Skeletal muscle cell (primary cell): ENCODE data around the gene TAF1A.

DNA sequence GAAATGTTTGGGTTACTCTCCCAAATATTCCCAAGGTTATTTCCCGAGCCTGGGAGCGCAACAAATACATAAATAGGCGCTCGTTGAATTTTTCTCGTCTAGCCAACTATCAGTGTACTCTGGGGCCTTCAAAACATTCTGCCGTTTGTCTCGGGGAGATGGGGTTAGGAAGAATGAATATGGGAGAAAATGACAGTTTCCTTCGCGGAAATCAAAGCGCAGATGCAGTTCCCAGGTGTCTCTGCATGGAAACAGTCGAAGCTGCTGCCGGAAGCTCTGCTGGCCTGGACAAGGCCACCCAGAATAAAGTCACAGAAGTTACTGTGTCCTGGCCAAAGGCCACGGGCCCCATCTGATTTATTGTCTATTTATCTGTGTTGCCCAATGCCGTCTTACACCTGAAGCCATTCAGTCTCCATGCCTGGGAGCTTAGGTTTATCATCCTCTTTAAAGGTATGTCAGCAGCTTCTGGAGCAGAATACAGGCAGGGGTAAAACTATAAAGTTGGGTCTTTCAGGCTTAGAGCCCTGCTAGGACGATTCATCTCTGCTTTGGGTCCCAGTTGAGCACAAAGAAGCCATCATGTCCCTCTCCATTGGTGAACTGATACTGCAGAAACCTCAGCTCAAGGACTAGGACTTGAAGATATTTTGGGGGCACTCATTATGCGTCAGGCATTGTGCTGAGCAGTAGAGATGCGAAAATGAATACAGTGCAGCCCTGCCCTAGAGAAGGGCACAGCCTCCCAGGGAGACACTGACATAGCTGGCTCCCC, 1.2 kb downstream of the C1orf115 start:
- RRBS = no CpG with 5 or more reads among the region's 17 CpGs

DNA sequence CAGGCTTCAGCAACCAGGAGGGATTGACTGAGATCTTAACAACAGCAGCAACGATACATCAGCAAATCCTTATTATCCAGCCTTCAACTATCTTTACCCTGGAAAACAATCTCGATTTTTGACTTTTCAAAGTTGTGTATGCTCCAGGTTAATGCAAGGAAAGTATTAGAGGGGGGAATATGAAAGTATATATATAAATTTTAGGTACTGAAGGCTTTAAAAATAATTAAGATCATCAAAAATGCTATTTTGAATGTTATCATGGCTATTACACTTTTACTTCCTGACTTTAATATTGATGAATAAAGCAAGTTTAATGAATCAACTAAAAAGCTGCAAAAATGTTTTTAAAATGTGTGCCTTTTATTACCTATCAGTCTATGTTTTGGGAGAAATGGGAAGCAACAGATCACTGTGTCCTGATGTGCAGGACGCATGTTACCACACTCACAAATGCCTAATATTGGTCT, 2.8 kb upstream of the MTARC1 start:
- RRBS = no CpG with 5 or more reads among the region's 3 CpGs

DNA sequence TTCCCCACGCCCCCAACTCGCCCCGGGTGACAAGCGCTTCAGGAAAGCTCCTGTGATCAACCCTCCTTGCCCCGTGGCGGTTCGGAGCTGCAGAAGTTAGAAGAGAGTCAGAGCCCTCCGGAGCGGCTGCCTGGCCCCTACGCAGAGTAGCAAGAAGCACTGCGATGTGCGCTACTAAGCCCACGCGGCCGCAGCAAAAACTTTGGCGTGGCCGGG, 281 bp upstream of the HLX start:
- RRBS = 4% methylated on average over 7 of the region's 17 CpGs

DNA sequence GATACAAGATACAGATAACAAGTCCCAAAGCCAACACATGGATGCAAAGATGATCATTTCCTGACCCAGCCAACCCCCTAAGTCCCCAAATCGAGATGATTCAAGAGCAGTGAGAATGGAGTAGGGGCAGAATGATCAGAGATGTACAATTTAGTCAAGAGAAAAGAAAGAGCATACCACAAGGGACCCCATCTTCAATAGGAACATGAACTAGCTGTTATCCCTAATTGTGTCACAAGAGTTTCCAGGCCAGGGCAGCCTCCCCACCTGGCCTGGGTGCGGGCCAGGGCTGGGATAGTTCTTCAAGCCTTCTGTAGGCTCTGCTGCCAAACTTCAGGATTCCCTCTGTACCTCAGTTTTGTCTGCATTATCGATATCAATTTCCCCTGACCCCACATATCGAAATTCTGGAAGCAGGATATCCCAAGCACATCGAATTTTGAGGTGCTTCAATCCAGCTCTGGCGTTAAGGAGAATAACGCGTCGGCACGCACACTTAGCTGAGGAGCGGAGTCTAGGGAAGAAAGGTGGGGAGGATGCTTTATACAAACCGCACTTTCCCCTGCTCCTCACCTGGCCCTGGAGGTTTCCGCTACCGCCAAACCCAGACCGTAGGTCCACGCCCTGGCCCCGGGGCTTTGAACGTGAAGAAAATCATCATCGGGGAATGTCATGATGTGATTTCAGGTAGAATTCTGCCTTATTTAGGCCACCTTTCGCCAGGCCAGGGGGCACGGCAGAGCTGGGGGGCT, 7.3 kb downstream of the HLX start:
- RRBS = no CpG with 5 or more reads among the region's 21 CpGs

GRCh38 chr1:220962034-220962213, 82.7 kb downstream of the HLX start:
- RRBS = no CpG with 5 or more reads among the region's 1 CpG

- RRBS = no CpG with 5 or more reads among the region's 9 CpGs
These were observed 219.8 kb downstream of the HLX start for GRCh38 chr1:221098876-221099551.

DNA sequence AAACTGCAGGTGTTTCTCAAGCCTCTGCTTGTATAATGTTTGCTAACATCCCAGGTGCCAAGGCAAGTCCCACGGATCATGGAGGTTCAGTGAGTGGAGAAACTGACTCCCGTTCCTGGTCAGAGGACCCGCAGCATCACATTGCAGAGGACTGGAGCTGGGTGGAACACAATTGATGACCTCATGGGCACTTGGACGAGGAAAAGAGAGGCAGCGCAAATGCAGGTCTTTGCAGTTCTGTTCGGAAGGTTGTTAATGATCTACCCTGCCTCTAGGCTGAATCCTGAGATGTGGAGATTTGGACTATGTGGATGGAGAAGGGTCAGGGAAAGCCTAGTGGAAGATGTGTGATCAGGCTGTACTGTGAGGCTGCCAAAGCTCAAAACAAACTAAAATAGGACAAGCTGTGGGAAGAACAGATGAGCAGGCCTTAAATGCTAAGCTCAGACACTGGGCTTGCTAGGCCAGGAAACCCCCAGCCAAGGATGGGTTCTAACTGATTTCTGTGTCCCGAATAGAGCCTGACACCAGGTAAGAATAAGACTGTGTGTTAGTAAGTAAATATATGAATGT, 192.9 kb downstream of the DUSP10 start:
- RRBS = no CpG with 5 or more reads among the region's 7 CpGs

- RRBS = no CpG with 5 or more reads among the region's 11 CpGs
These were observed 1.4 kb downstream of the DUSP10 start for GRCh38 chr1:221740340-221740980.

GRCh38 chr1:221742190-221742577, 295 bp upstream of the DUSP10 start:
- RRBS = 0% methylated on average over 2 of the region's 23 CpGs

GRCh38 chr1:221742578-221743639, 1.0 kb upstream of the DUSP10 start:
- RRBS = under 1% methylated on average over 71 of the region's 106 CpGs

DNA sequence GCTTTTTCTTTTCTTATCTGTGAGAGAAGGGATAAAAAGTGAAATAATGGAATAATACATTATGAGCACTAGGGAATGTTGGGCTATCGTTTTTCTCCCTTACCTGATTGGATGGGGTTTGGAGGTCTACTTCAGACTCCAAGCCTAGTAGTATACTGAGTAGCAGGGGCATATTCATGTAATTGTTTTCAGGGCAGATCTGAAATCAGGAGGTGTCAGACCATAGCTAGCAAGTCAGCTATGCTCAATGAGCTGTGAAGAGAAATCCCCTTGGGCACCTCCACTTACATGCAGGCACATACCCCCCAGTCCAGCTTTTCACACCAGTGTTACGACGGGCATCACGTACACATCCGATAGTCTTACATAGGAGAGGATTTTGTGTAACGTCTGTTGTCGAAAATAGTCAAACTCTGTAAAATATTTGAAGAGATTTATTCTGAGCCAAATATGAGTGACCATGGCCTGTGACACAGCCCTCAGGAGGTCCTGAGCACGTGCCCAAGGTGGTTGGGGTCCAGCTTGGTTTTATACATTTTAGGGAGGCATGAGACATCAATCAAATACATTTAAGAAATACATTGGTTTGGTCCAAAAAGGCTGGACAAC, 1.9 kb upstream of the DUSP10 start:
- RRBS = no CpG with 5 or more reads among the region's 8 CpGs

GRCh38 chr1:221845818-221846547, 104.1 kb upstream of the DUSP10 start:
- RRBS = no CpG with 5 or more reads among the region's 12 CpGs

GRCh38 chr1:222589556-222590529, at the start of gene TAF1A:
TSS of gene TAF1A (minus strand) at chr1:222589933.
- RRBS = under 1% methylated on average over 12 of the region's 45 CpGs

DNA sequence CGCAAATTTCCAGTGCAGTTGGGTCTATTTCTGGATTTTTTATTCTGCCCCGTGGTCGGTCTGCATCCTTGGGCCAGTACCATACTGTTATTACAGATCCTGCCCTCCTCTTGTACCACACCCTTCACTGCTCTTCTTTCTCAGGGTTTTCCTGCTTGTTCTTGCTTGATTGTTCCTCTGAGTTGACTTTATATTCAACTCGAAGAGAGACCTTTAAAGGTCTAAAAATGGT, 25.3 kb downstream of the MIA3 start:
- RRBS = no CpG with 5 or more reads among the region's 4 CpGs

- RRBS = 24% methylated on average over 4 of the region's 45 CpGs
These were observed 25.9 kb downstream of the MIA3 start for GRCh38 chr1:222643548-222644504.

DNA sequence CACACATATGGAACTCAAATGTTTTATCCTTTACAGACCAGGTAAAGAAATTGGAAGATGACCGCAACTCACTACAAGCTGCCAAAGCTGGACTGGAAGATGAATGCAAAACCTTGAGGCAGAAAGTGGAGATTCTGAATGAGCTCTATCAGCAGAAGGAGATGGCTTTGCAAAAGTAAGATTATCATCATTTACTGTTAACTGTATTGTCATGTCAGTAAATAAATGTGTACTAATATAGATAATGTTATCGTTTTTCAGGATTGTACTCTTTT, 36.7 kb downstream of the MIA3 start:
- RRBS = no CpG with 5 or more reads among the region's 2 CpGs

- RRBS = no CpG with 5 or more reads among the region's 7 CpGs
These were observed 77.2 kb downstream of the DISP1 start for GRCh38 chr1:222891938-222892566.

DNA sequence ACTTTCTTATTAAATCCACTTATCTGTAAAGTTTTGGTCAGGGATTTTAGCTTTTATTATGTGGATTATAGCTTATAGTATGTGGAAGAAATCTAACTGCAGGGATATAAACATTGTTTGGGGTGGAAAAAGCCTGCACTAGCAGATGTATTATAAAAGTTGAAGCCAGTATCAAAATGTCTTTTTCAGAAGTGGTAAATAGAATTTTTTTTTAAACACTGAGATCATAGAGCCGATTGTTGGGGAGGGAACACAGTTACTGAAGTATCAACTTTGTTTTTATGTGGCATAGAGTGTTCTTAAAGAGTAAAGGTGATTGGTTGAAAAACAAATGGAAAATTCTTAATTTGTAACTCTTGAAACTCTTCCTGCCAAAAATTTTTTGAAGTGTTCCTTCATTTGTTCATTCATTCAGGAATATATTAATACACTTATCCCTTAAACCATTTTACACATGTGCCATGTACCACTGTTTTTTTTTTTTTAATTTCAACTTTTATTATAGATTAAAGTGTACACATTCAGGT, 83.3 kb downstream of the DISP1 start:
- RRBS = no CpG with 5 or more reads among the region's 1 CpG